Sciatic nerve (tissue), 1 donor: ENCODE data around the genes MAOB, SLC9A7 and EBP.

DNA sequence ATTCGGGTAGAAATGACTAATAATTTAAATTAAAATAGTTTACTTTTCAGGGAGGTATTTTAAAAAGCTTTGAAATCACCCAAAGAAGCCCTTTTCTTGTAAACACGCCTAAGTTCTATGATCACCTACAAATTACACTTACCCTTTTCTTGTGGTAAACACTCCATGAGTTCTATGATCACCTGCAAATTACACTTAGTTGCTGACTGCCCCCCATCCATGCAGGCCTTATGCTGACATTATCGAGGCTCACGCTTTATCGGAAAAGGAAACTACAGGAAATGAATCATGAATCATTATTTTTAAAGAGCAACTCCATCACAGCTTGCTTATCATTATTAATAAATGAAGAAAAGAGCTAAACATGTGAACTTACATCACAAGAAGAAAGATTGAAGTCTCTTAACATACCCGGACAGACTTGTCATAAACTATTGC is 168.8 kb upstream of the PPP1R2C start:
- PRO-cap: no peak

DNA sequence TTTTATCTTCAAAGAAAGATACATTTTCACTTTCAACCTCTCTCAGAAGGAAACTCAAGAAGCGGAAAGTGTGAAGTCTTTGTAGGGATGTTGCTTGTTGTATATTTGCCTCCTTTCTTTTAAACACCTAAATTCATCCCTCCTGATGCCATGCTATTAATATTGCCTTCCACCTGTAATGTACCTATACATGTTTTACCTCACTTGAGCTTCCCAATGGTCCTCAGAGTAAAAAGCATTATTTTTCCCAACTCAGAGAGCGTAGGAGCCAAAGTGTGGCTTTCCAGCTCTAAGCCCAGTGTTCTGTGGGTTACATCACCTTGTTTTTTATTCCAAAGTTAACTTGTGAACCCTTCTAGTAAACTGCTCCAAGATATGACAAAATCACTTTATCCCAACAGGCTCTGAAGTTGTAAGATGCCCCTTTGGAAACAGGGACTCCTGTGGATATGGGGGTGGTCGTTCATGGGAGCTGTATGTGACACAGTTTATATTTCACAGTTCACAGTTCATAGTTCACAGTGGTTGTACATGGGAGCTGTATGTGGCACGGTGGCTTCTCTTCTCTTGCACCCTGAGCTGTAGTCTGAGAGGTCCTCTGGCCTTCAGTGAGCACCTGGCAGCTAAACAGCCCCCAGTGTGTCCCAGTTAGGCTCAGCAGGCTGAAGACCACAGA is 44.0 kb downstream of the MAOA start:
- PRO-cap: no peak

DNA sequence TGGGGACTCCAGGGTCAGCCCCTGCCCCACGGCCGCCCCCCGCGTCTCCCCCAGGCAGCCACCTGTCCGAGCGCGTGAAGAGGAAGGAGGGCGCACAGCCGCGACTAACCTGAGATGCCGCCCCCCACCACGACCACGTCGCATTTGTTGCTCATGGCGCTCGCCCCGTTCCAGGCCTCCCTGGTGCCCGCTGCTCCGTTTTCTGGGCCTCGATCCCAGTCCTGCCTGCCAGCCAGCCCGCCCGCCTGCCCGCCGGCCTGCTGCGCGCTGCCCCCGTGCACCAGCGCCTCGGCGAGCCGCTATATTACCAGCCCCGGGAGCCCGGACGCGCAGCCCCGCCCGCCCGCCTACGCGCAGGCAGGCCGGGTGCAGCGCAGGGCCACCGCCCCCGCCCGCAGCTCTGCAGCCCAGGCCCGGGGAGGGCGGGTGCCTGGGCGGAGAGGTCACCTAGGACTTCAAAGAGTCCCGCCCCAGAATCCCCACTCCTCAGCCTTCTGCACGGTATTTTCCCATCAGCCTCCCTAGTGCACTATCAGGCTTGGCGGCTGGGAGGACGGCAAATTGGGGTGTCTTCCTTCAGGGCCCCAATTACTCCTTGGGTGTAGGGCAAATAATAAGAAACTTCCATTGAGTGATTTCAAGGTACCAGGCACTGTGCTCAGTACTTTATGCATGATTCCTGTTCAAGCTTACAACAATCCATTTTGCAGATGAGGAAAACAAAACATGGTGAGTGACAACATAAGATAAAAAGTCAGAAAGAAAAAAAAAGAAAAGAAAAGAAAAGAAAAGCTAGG is at the start of gene MAOB:
Gene MAOB, minus strand, starts transcription at position 306 of the 797 bp plus-strand sequence.
- PRO-cap: unidirectional peak, minus-strand start at position 277 of the sequence

GRCh38 chrX:45300434-45301246 is 100.0 kb upstream of the DIPK2B start:
- PRO-cap: no peak

- PRO-cap: bidirectional peak, plus-strand start at chrX:45770453, minus-strand start at chrX:45770267
Measured at GRCh38 chrX:45769552-45770723, 569.3 kb upstream of the DIPK2B start.

GRCh38 chrX:45806381-45807147 is 605.9 kb upstream of the DIPK2B start:
- PRO-cap: bidirectional peak, plus-strand start at chrX:45806862, minus-strand start at chrX:45806725

GRCh38 chrX:45850579-45851073 is 596.5 kb upstream of the KRBOX4 start:
- PRO-cap: bidirectional peak, plus-strand start at chrX:45850914, minus-strand start at chrX:45850884

DNA sequence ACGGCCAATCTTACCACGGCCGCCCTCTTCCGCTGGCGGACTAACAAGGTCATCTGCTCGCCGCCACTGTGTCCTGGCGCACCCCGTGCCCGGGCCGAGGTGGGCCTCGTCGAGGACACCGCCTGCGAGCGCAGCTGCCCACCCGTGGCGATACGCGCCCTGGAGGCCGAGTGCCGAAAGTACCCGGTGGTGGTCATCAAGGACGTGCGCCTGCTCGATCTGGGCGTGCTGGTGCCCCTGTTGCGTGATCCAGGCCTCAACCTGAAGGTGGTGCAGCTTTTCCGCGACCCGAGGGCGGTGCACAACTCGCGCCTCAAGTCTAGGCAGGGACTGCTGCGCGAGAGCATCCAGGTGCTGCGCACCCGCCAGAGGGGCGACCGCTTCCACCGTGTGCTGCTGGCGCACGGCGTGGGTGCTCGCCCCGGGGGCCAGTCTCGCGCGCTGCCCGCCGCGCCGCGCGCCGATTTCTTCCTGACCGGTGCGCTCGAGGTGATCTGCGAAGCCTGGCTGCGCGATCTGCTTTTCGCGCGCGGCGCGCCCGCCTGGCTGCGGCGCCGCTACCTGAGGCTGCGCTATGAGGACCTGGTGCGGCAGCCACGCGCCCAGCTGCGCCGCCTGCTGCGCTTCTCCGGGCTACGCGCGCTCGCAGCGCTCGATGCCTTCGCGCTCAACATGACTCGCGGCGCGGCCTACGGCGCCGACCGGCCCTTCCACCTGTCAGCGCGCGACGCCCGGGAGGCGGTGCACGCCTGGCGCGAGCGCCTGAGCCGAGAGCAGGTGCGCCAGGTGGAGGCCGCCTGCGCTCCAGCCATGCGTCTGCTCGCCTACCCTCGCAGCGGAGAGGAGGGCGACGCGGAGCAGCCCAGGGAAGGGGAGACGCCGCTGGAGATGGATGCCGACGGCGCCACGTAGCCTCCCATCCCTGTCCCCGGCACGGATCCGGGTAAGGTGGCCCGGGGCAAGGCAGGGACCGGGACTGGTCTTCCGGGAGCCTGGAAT is 1.2 kb downstream of the CHST7 start:
- PRO-cap: unidirectional peak, minus-strand start at position 387 of the sequence

DNA sequence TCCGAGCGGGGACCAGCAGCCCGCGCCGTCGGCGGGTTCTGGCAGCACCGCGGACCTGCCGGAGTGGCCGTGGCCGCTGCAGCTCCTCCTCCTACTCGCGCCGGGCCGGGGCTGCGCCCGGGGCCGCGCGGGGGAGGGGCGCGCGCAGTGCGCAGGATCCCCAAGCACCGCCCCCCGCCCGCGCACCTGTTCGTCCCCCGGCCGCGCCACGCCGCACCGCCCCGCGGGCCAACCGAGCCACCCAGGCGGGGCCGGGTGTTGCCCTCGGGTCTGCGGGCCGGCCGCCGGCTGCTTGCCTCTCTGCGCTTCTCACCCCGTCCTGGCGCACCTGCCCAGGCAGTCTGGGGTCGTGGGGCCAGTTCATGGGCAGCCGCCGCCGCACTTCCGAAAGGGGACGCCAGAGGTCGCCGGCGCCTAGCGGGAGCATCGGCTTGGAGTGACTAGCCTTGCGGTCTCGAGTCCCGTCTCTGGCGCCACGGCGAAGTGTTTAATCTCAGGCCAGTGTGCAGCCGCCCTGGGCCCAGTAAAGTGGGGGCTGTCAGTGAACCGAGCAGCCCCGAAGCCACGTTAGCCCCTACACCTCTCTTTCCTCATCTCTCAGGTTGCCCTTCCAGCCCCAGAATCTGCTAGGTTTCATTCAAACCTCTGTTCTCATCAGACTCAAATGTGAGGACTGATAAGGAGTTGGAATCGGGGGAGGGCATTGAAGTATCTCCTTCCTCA is at the start of gene SLC9A7:
Gene SLC9A7, minus strand, starts transcription at position 65 of the 723 bp plus-strand sequence.
- PRO-cap: bidirectional peak, plus-strand start at position 258 of the sequence, minus-strand start at position 40 of the sequence

GRCh38 chrX:47209883-47210306 is 8.6 kb upstream of the CDK16 start:
- PRO-cap: no peak

- PRO-cap: no peak
Measured at GRCh38 chrX:47462406-47462744, 20.6 kb downstream of the ZNF41 start.

DNA sequence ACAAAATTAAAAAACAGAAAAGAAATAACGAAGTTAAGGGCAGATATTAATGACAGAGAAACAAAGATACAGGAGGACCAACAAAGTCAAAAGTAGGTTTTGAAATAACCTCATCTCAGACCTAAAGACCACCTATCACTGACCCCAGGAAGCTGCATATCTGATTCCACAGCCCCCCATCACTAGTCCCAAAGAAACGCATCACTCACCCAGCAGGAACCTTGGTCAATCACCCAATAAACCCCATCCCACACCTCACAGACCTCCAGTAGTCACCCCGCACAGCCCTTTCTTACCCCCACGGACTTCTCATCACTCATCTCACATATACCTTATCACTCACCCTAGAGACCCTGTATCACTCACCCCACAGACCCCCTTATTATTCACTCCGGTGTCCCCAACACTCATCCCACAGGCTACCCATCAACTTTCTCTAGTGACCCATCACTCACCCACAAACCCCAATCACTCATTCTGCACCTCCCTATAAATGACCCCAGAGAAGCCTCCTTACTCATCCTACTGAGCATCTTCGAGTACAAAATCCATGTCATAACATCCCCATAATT is 1.1 kb downstream of the ZNF41 start:
- PRO-cap: no peak

- PRO-cap: unidirectional peak, plus-strand start at chrX:47573702; bidirectional peak, plus-strand start at chrX:47574250, minus-strand start at chrX:47574259
Measured at GRCh38 chrX:47573652-47574526, 8.3 kb upstream of the TIMP1 start.

DNA sequence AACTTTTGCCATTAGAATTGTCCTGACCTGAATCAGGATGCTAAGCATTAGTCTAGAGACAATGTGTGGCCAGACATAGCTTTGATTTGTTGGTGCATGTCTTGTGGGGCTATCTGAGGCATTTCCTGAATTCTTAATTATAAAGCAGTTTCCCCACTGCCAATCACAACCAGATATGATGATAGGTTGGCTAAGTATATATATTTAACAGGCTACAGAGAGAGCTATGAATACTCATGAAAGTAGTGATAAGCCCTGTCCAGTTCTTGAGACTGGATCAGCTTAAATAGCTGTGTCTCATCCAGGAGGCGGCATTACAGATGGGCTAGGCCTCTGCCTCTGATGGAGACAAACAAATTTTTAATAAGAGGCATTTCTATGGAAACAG is 37.8 kb upstream of the ZNF81 start:
- PRO-cap: no peak

- PRO-cap: no peak
Measured at GRCh38 chrX:47863225-47863627, 26.5 kb downstream of the ZNF81 start.

GRCh38 chrX:48521763-48522448 is at the start of gene EBP:
EBP (plus strand) TSS chrX:48521808.
- PRO-cap: bidirectional peak, plus-strand start at chrX:48521859, minus-strand start at chrX:48521568; unidirectional peak, plus-strand start at chrX:48522085

- PRO-cap: no peak
Measured at GRCh38 chrX:48625747-48625967, 28.4 kb downstream of the WDR13 start.

DNA sequence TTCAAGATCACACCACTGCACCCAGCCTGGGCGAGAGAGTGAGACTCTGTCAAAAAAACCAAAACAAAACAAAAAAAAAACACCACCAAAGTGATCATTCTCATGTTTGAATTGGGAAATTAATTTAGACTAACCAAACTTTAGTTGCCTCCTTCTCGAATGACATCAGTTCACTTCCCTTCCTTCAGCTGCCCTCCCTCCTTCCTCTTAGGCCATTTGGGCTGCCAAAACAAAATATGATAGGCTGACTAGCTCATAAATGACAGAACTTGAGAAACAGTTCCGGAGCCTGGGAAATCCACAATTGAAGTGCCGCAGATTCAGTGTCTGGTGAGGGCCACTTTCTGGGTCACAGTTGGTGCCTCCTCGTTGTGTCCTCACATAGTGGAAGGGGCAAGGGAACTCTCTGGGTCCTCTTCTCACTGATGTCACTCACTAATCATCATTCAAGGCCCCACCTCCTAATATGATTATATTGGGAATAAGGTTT is 16.1 kb upstream of the WAS start:
- PRO-cap: no peak

GRCh38 chrX:48703872-48704705 is 7.6 kb downstream of the SUV39H1 start:
- PRO-cap: no peak

GRCh38 chrX:48831763-48832516 is 3.5 kb downstream of the PCSK1N start:
- PRO-cap: no peak